ENCODE measurements around a stretch of chr7.

GRCh38 chr7:44283345-44283800 lies 42.0 kb downstream of the CAMK2B start:
- PRO-cap, result no peak
- RAMPAGE, long total RNA, 4 experiments, result no peak in any of the 4 experiments

DNA sequence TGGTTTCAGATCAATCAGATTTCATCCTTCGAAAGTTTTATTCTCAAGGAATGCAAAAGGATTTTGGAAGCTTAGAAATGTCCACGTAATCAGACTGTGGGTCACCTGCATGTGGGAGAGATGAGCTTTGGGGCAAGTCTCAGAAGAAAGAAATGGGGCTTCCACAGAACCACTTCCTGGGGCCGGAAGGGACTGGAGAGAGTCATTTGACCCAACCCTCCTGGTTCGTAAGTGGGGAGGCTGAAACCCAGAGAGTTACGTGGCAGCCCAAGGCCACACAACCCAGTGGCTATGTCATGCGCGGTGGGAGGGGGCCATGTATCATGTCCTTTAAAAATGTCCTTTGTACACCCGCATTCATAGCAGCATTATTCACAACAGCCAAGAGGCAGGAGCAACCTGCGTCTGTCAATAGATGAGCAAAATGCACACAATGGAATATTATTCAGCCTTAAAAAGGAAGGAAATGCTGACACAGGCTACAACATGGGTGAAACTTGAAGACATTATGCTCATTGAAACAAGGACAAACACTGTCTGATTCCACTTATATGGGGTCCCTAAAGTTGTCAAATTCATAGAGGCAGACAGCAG lies 15.1 kb downstream of the CAMK2B start:
- PRO-cap, result no peak
- RAMPAGE, long total RNA, 4 experiments, result no peak in any of the 4 experiments

DNA sequence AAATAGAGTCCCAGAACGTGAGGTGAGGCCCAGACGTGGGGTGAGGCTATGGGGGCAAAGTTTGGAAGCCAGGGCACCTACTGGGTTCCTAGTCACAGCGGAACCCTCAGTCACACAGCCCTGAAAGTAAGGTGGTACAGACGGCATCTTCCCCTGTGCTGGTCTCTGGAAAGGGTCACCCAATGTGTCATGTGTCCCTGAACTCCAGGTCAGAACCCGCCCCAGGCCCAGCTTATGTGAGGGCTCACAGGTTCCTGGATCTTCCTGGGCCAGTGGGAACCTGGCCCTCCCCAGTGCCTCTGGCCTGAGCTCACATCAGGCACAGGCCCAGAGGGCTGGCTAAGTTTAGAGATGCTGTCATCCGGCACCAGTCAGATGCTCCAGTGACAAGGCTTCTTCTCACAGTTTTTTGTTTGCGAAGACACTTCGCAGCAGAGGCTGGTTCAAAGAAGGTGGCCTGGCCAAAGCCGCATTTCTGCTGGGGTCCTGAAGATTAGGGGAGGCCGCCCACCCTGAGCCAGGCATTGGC lies 11.8 kb downstream of the CAMK2B start:
- PRO-cap, result no peak
- RAMPAGE, long total RNA, 4 experiments, result no peak in any of the 4 experiments

- PRO-cap, result no peak
- RAMPAGE, long total RNA, 4 experiments, result no peak in any of the 4 experiments
These were observed 17.4 kb downstream of the OGDH start for GRCh38 chr7:44623913-44624177.

DNA sequence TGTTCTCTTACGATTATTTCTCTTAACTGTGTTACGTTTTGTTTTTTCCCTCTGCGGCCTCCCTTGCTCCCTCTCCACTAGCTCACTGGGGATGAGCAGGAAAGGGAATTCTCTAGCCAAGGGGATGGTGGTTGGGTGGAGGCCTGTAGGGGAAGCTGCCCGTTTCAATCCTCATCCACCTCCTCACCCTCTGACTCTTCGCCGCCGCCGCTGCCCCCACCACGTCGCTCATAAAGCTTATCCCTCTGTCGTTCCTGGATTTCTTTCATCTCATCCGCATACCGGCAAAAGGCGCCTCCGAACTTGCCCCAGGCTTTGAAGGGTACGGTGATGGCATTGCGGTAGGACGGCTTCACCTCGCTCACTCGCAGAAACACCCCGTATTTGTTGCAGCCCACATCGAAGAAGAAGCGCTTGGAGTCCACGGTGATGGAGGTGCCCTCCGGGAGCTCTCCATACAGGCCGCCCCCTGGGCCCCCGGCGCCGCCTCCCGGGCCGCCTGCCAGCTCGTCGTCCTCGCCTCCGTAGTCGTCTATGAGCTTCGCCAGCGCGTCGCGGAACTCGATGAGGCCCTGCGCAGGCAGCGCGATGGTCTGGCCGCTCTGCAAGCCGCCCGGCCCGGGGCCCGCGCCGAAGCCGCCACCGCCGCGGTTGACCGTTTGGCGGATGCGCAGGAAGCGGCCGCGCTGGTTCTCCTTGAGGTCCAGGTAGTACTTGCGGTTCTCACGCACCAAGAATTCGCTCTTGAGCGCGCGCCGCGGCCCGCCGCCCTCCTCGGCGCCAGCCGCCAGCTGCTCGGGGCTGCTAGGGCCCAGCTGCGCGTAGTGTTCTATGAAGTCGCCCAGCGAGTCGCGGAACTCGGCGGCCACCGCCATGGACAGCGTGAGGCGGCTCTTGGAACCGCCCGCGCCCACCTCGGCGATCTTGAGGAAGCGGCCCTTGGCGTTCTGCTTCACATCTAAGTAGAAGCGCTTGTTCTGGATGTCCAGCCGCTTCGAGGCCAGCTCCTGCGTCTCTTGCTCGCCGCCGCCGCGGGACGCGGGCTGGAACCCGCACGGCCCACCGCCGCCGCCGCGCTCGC lies 744 bp downstream of the PURB start:
- PRO-cap, result unidirectional peak, plus-strand start at position 402 of the sequence; bidirectional peak, plus-strand start at position 547 of the sequence, minus-strand start at position 518 of the sequence
- RAMPAGE, long total RNA, 4 experiments, result no peak in any of the 4 experiments

GRCh38 chr7:44965633-44966191 lies 13.1 kb downstream of the MYO1G start:
- PRO-cap, result no peak
- RAMPAGE, long total RNA, 4 experiments, result no peak in any of the 4 experiments

- PRO-cap, result no peak
- RAMPAGE, long total RNA, 4 experiments, result no peak in any of the 4 experiments
These were observed 6.9 kb downstream of the MYO1G start for GRCh38 chr7:44971542-44972653.

DNA sequence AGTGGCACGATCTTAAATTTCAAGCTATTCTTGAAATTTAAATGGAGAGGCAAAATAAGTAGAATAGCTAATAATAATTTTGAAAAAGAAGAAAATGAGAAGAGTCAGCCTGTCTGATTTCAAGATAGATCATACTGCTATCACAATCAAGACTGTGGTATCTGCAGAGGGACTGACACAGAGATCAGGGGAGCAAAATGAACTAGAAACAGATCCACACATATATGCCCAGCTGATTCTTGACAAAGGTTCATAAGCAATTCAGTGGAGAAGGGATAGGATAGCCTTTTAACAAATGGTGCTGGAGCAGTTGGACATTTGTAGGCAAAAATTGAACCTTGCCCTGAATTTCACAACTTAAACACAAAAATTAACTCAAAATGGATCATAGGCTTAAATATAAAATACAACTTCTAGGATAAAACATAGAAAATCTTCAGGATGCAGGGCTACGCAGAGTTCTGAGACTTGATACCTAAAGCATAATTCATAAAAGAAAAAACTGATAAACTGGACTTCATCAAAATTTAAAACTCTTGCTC lies 42.5 kb downstream of the NACAD start:
- PRO-cap, result no peak
- RAMPAGE, long total RNA, 4 experiments, result no peak in any of the 4 experiments

DNA sequence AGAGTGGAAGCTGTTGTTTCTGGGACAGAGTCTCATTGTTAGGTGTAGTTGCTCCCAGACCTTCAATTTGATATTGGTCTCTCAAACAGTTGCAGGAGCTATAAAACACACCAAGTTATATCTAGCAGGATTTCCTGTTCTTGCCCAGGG lies 53.3 kb downstream of the RAMP3 start:
- PRO-cap, result no peak
- RAMPAGE, long total RNA, 4 experiments, result no peak in any of the 4 experiments

- PRO-cap, result no peak
- RAMPAGE, long total RNA, 4 experiments, result no peak in any of the 4 experiments
These were observed 10.2 kb upstream of the ADCY1 start for GRCh38 chr7:45563922-45564495.

- PRO-cap, result no peak
- RAMPAGE, long total RNA, 4 experiments, result no peak in any of the 4 experiments
These were observed 123.6 kb downstream of the ADCY1 start for GRCh38 chr7:45697757-45698216.

- PRO-cap, result no peak
- RAMPAGE, long total RNA, 4 experiments, result no peak in any of the 4 experiments
These were observed 4.3 kb downstream of the IGFBP1 start for GRCh38 chr7:45892504-45893114.

- PRO-cap, result no peak
- RAMPAGE, long total RNA, 4 experiments, result no peak in any of the 4 experiments
These were observed 7.9 kb downstream of the IGFBP3 start for GRCh38 chr7:45912845-45913861.

- PRO-cap, result no peak
- RAMPAGE, long total RNA, 4 experiments, result no peak in any of the 4 experiments
These were observed 540.1 kb upstream of the IGFBP3 start for GRCh38 chr7:46461148-46461573.

DNA sequence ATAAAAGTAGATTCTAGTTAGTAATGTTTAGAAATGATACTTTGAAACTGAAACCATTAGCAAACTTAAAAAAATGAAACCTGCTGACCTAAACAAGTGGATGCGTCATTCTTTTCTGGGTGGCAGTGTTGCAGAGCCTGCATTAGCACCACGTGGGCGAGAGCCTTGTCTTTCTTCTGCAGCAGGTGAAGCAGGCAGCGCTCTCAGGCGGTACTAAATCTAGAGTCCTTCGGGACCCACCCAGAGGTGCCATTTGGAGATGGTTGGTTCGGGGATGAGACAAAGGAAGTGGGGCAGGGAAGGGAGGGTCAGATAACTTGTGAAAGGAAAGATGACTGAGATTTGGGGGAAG lies 759.1 kb upstream of the IGFBP3 start:
- PRO-cap, result no peak
- RAMPAGE, long total RNA, 4 experiments, result no peak in any of the 4 experiments

GRCh38 chr7:46741261-46741583 lies 820.1 kb upstream of the IGFBP3 start:
- PRO-cap, result no peak
- RAMPAGE, long total RNA, 4 experiments, result no peak in any of the 4 experiments

- PRO-cap, result no peak
- RAMPAGE, long total RNA, 4 experiments, result no peak in any of the 4 experiments
These were observed 780.1 kb downstream of the TNS3 start for GRCh38 chr7:46801823-46802280.

- PRO-cap, result no peak
- RAMPAGE, long total RNA, 4 experiments, result no peak in any of the 4 experiments
These were observed 612.0 kb downstream of the TNS3 start for GRCh38 chr7:46969933-46970358.

DNA sequence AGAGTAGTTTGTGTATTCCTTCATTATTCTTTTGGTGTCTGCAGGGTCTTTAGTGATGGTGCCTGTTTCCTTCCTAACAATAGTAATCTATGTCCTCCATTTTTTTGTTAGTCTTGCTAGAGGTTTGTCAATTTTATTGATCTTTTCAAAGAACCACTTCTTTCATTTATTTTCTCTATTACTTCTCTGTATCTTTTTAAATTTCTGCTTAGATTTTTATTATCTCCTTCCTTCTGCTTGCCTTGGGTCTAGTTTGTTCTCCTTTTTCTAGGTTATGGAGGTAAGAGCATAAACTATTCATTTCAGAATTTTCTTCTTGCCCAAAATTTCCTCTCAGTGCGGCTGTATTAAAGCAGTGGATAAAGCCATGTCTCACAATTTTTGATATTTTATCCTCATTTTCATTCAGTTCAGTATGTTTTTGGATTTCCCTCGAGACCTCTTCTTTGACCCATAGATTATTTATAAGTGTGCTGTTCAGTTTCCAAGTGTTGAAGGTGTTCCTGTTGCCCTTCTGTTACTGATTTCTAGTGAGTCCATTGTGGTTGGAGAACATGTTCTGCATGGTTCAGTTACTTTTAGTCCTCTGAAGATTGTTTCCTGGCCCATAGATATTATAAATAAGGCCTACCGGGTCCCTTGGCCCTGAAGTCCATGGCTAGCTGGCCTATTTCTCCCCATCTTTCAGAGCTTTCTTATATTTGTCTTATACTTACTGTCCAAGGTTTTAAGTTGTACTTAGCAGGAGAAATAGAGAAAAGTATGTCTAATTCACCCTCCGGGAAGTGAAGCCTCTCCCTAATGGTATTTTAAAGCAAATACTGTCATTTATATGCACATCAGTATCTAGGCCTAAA lies 240.2 kb downstream of the TNS3 start:
- PRO-cap, result no peak
- RAMPAGE, long total RNA, 4 experiments, result no peak in any of the 4 experiments

DNA sequence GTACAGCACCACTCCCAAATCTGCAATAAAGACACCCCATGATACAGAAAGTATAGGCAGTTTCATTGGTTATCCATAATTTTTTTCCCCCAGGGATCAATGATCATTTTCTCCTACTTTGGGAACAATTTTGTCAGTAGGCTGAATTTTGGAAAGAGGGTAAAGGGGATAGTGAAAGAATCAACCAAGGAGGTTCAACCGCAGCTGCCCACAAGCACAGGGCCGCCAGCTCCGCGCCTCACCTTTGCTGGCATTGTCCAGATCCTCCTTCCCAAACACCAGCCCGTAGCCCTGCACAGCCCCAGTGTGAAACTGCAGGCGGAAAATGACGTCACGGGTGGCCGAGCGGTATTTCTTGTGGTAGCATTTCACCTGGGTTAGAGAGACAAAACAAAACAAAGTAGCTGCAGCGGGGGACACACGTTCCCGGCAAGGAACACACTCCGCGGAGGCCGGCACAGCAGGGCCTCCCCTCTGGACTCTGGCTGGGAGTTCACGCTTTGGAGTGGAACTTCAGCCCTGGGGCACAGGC lies 181.3 kb downstream of the TNS3 start:
- PRO-cap, result no peak
- RAMPAGE, long total RNA, 4 experiments, result start-site peak on the minus strand in 2 of 4 experiments, centred at positions 290 to 320 of the sequence, 5 to 30 reads per replicate